SJCRH30 (cell line): ENCODE measurements around the genes SLC12A8 and CHST13.

- RAMPAGE, long total RNA: no peak
These were observed 4.2 kb downstream of the HEG1 start for GRCh38 chr3:125051490-125052143.

GRCh38 chr3:125116662-125117219 is 60.9 kb upstream of the HEG1 start:
- RAMPAGE, long total RNA: no peak

GRCh38 chr3:125141413-125142186 is 70.9 kb downstream of the SLC12A8 start:
- RAMPAGE, long total RNA: no peak

DNA sequence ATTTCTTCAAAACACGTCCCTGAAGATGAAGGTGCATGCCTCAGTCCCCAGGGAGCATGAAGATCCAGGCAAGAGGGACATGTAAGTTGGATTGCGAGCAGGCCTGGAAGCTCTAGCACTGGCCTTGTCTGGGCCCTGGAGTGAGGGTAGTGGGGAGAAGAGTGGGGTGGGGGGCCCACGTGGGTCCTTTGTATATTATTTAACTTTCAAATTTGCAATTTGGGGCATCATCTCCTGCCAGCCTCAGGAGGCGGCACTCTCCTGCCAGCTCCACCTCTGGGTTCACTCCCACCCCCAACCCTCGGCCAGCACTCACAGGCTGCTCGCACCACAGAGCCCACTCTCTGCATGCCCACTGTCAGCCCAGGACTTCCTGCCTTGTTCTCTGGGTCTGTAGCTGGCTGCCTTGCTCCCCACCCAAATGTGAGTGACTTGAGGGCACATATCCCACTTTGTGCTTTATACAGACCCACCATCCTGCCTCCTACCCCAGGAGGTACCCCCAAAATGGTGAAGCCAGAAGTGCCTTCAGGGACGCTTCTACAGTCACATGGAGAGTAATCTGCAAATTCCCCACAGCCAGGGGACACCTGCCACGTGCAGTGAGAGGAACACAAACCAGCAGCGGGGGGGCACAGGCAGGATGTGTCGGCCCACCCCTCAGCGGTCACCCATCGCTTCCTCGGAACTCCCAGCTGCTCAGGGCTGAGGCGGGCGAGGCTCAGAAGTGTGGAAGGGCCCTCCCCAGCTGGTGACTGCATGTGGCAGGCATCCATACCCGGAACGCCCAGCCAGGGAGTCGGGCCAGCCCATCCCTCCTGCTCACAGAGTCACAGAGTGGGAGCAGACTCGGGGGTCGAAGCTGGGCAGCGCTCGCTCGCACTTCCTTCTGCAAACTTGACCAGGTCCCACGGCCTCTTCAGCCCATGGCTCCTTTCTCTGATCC is 63.9 kb downstream of the SLC12A8 start:
- RAMPAGE, long total RNA: no peak

- RAMPAGE, long total RNA: no peak
These were observed 48.5 kb downstream of the SLC12A8 start for GRCh38 chr3:125163906-125164591.

DNA sequence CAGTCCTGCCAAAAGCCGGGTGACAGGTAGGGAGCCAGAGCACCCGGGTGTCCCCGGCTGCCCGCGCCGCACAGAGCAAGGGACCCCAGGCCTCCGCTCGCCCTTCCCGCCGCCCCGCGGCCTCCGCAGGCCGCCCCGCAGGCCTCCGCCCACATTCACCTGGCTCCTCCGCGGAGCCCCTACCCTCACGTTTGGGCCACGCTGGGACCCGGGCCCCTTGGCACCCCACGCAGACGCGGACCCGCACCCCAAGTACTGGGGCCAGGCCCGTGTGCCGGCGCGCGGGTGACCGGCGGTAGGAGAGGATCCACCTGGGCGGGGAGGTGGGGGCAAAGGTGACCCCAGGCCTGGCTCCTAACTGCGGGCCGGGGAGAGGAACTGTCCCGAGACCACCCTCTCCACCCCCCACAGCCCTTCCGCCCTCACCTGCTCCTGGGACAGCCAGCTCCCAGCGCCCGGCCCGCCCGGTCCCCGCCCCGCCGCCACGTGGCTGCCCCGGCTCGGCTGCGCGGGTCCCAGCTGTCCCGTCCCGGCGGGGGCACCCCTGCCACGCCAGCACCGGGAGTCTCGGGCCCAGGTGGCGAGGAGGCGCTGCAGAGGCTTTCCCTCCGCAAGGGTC is at the start of gene SLC12A8:
SLC12A8 (minus strand) TSS at position 475 of the 619 bp plus-strand sequence.
- RAMPAGE, long total RNA: no peak

GRCh38 chr3:125363637-125364220 is 11.4 kb downstream of the ZNF148 start:
- RAMPAGE, long total RNA: no peak

- RAMPAGE, long total RNA: no peak
These were observed 774 bp downstream of the OSBPL11 start for GRCh38 chr3:125594553-125594893.

GRCh38 chr3:125602714-125602999 is 7.4 kb upstream of the OSBPL11 start:
- RAMPAGE, long total RNA: no peak

DNA sequence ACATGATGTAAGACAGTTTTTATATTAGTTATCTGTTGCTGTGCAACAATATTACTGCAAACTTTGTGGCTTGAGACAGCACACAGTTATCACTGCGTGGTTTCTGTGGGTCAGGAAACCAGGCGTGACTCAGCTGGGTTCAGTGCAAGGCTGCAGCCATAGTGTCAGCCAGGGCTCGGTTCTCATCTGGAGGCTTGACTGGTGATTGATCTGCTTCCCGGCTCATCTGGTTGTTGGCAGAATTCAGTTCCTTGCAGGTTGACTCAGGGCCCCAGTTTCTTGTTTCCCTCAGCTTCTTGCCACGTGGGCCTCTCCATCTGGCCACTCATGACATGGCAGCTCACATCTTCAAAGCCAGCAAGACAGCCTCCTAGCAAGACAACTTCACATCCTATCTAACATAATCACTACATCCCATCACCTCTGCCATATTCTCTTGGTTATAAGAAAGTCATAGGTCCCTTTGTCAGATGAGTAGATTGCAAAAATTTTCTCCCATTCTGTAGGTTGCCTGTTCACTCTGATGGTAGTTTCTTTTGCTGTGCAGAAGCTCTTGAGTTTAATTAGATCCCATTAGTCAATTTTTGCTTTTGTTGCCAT is 146.7 kb upstream of the ROPN1B start:
- RAMPAGE, long total RNA: no peak

DNA sequence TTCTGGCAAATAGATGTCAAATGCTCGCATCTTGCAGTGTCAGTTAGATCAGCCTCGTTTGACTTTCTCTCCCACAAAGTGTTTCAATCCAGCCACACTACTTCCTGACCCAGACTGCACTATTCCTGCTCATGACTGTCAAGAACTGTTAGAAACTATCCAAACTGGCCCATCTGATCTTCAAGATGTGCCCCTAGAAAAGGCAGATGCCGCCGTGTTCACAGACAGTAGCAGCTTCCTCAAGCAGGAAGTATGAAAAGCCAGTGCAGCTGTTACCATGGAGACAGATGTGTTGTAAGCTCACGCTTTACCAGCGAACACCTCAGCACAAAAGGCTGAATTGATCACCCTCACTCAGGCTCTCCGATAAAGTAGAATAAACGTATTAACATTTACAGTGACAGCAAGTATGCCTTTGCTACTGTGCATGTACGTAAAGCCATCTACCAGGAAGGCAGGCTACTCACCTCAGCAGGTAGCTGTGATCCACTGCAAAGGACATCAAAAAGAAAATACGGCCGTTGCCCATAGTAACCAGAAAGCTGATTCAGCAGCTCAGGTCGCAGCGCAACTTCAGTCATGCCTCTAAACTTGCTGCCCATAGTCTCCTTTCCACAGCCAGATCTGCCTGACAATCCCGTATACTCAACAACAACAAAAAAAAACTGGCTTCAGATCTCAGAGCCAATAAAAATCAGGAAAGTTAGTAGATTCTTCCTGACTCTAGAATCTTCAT is 132.9 kb upstream of the ROPN1B start:
- RAMPAGE, long total RNA: no peak

- RAMPAGE, long total RNA: no peak
These were observed 54.1 kb upstream of the ROPN1B start for GRCh38 chr3:125914907-125915223.

DNA sequence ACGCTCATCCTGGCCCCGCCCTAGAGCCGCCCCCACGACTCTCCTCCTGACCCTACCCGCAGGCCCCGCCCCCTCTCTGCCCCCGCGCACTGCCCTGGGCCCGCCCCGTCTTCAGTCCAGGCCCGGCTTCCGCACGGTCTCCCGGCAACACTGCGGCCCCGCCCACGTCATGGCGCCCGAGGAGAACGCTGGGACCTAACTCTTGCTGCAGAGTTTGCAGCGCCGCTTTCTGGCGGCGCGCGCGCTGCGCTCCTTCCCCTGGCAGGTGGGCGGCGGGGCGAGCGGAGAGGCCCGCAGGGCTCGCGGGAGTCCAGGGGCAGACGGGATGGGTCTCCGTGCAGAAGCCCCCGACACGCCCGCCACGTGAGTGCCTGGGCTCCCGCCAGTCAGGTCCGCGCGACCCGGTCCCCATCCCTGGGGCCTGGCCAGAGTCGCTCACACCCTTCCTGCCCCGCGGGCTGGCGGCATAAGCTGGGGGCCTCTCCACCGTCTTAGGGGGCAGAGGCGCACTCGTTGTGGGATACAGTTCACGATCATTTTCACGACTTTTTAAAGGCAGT is 52.4 kb upstream of the ROPN1B start:
- RAMPAGE, long total RNA: no peak

GRCh38 chr3:125957787-125959082 is 10.7 kb upstream of the ROPN1B start:
- RAMPAGE, long total RNA: no peak

DNA sequence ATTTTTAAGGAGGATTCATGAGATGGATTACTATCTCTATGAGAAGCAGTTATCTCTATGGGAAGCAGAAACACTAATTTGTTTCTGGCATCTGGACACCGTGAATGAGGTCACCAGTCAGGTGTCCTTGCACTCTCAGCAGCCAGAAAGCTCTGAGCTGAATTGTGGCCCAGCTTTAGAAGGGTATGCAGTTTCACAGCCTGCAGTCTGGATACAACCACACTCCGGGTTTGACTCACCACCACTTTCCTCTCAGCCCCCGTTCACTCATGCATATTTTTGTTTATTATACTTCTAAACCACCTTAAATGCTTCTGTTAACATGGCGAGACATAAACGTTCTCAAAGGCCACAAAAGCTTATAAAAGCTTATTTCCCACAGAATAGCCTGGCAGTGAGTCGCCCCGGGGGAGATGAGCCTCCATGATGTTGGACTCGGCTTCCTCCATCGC is 16.7 kb upstream of the SLC41A3 start:
- RAMPAGE, long total RNA: no peak

DNA sequence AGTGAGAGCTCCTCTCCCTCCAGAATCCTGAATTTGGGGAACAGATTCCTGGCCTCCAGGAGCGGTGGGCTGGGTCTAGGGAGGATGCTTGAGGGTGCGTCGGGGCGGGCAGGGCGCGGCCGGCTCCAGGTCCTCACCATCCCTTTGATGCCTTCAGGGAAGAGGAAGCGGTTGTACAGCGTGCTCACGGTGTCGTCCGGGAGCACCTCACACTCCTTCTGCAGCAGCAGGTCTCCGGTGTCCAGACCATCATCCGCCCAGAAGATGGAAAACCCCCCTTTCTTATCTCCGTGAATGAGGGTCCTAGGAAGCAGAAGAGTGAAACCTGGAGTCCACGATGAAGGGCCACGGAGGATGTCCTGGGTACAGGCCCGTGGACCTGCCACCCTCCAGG is 23.2 kb downstream of the ALDH1L1 start:
- RAMPAGE, long total RNA: no peak

GRCh38 chr3:126197483-126198787 is 17.5 kb upstream of the ALDH1L1 start:
- RAMPAGE, long total RNA: no peak

GRCh38 chr3:126440842-126441408 is 34.8 kb downstream of the ZXDC start:
- RAMPAGE, long total RNA: no peak

- RAMPAGE, long total RNA: no peak
These were observed 23.6 kb downstream of the ZXDC start for GRCh38 chr3:126451960-126452572.

- RAMPAGE, long total RNA: no peak
These were observed at the start of gene CHST13 for GRCh38 chr3:126523753-126525129. Gene CHST13, plus strand, starts transcription at chr3:126524155.